Aorta (tissue), 1 donor: ENCODE data around the genes ZNF260, ZNF382, ZNF567, ZNF790 and ZNF569.

DNA sequence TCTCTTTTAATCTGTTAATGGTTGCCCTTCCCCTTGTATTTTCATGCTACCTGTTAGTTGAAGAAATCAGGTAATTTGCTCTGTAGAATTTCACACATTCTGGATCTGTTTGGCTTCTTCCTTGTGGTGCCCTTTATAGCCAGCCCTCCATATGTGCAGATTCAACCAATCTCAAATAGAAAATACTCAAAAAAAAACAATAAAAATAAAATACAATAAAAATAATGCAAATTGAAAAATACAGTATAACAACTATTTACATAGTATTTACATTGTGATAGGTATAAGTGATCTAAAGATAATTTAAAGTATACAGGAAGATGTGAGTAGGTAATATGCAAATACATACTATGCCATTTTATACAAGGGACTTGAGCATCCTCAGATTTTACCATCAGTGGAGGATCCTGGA is 41.8 kb downstream of the ZFP14 start:
- PRO-cap, result no peak

DNA sequence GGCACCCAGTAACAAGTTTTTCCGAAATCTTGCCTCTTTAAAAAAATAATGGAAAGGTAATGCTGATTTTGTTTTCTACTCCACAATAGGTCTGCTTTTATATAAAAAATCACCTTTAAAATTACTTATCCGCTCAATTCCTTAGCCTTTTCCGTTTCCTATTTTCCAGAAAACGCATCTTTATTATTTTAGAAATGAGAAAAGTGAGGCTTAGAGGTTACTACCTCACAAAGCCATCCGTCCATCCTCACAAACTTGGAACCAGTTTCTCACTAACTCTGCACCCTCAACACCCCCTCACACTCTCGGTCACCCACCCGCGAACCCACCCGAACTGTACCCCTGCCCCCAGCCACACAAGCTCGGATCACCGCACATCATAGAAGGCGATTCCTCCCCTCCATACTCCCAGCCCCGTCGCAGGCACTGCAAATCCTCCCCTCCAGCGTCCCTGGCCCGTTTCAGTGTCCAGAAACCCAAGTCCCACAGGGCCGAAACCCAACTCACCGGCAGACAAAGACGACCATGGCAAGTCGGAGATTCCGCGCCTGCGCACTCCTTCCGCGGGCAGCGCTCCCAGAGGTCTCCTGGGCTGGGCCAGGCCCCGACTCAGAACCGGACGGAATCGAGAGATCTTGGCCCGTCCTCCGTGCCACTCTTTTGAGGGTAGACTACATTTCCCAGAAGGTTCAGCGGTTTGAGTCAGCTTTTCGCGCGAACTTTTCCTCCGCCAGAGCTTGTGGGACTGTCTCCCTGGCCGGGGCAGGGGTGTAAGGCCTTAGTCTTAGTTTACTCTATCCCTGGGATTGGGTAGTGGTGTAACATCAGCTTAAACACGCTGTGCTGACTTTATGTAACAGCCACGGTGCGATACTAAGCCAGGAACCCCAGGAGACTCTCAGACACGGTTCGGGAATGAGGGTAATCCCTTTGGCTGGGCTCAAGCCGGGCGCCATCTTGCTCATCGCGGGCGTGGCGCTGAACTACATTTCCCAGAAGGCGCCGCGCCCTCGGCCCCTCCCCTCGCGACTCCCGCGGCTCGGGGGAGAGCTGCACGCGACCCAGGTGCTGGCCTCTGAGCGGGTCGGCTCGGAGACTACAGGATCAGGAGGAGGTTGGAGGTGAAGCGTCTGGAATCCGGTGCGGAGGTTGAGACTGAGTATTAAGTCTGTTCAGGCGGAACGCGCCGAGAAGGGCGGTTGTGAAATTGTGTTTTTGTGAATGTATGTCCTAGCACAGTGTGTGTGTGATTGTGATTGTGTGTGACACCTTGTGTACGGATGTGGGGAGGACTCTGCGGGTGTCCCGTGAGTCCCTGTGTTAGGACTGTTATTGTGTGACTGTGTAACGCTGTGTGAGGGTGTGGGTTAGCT is at the start of gene ZNF260:
Gene ZNF260 (minus strand): TSS at position 560 of the 1,373 bp plus-strand sequence.
- PRO-cap, result bidirectional peak, plus-strand start at position 757 of the sequence, minus-strand start at position 560 of the sequence; bidirectional peak, plus-strand start at position 1,035 of the sequence, minus-strand start at position 959 of the sequence

- PRO-cap, result bidirectional peak, plus-strand start at chr19:36605319, minus-strand start at chr19:36605257
Observed at GRCh38 chr19:36604529-36605412, at the start of gene ZNF382. ZNF382 (plus strand) TSS chr19:36605313.

DNA sequence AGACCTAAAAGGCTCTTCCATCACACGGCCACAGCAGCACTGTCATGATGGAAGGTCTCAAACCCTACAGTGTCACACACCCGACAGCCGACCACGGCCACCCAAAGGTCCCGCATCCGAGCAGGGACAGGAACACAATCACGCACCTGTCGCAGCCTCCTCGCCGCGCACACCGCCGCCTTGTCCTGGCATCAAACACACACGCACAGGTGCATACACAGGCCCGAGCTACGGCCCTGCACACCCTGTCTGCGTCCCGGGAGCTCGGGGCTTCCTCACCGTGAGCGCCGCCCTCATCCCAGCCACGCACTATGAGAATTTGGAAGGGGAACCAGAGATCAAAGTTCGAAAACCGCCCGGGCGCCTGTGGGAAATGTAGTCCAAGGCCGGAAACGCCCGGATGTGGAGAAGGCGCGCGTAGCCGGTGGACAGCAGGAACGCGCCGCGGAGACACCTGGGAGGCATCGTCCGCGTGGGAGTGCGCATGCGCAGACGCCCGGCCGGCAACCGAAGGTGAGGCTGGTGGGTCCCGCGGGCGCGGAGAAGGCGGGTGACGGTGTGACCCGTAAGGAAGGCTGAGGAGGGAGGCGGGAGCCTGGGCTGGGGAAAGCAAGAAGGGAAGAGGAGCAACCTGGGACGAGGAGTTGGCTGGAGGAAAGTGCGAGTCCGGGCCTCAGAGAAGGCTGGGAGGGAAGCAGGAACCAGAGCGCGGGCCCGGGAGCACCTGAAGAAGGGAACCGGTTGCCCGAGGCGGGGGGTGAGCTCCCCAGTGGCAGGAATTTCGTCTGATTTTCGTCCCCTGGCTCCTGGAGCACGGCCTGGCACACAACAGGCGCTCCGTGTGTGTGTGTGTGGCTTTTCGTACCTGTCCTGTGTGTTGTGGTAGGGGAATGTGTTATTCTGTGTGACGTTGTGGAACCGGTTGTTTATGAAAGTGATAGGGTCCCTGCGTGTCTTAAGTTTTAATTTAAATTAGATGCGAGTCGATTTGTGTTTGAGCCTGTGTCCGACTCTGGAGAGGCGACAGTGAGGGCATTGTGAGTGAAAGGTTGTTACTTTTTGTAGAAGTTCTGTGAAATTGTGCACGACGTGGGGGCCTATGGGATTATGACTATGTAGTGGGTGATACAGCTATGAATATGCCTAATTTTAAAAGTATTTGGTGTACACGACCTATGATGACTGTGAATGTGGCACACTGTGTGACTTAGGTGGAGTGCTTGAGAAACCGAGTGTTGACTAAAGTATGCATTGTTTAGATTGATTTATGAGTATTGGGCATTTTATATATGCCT is at the start of gene ZNF567:
Gene ZNF567 (plus strand): TSS at position 491 of the 1,295 bp plus-strand sequence.
- PRO-cap, result bidirectional peak, plus-strand start at position 510 of the sequence, minus-strand start at position 311 of the sequence

DNA sequence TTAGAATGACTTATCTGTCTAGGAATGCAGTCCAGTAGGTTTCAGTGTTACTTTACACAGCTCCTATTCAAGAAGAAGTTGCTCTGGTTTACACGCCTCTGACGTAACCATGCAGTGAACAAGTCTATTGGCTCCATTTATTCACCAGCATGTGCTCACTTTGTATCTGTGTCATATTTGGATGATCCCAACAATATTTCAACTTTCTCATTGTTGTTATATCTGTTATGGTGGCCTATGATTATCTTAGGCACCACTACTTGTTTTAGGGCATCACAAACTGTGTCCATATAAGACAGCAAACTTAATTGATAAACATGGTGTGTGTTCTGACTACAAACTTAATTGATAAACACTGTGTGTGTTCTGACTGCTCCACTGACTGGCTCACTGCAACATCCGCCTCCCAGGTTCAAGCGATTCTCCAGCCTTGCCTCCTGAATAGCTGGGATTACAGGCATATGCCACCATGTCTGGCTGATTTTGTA is 26.5 kb downstream of the ZNF850 start:
- PRO-cap, result no peak

DNA sequence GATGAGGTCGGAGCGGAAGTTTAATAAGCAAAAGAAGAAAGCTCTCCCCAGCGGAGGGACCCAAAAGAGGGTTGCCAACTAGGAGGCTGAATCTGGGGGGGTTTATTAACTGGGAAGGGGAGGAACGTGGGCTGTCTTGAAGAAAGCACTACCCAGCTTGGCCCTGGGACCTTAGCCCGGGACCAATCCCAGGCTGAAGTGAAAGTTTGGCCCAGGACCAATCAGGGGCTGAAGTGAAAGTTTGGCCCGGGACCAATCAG is 1.5 kb downstream of the ZNF850 start:
- PRO-cap, result no peak

DNA sequence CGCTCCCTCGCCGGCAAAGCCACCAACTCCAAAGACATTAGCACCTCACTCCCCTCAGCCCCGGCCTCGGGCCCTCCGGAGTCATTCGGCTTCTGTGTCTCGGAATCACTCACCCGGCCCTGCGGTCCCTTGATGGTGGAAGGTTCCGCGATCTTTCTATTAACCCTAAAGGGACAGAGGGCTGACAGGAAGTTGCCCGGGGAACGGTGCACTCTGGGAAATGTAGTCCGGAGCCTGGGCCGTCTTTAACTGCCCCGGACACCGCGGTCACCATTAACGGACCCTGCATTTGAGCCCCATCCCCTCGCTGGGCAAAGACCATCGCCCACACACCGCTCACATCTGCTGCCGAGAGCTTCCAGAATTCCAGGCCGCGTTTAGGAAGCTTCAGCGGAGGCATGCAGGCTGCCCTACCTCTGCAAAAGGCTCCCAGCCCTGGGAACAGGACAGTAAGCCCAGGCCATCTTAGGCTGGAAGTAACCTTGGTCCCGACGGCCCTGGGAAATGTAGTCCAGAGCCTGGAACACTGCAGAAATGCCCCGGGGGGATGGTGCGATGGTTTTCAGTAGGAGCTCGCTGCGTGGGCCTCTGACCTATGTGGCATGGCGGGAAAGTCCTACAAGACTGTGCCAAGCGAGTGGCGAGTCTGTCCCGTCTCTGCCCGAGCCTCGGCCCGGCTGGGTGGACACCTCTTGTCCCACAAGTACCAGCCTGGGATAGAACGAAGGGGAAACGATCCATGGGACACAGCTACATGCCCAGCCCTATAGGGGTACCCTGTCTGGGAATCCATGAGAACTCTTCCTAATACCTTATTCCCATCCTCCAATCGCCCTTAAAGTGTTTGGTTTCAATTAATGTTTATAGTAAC is at the start of gene ZNF790:
Gene ZNF790 (minus strand): TSS at position 164 of the 871 bp plus-strand sequence.
- PRO-cap, result unidirectional peak, minus-strand start at position 679 of the sequence

DNA sequence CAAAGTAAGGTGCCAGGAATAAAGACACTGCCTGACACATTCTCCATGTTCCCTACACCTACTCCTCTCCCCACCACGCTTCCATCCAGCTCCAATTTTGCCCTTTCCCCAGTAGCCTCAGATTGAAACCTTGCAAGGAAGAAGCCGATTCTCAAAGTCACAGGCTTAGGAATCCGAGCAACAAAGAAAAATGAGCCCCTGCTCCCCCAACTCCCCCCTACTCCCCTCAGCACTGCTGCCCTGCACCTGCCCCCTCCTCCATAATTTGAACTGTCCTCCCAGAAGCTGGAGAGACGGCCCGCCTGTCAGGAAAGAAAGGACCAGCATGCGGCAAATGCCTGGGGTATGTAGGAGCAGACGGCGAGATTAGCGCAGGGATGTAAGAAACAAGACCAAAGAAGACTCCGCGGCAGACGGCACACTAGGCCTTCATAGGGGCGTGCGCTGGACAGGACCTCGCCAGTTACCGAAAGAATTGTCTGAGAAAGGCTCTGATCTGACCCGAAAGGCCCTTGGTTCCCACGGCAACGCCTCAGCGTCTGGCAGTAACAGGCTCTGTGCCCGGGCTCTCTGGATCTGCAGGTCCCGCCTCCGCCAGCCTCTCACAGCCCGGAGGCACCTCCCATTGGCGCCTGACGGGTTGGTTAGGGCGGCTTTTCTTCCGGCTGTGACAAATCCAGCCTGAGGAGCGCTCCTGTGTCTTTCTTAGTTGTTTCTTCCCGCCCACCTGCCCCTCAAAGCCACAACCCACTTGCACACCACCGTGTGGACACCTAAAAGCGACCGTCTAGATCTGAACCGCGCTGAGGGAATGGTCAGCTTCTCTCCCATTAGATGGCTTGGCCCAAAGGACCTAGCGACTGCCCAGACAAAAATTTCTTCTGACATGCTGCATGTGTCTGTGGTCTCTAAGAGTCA is 21.9 kb upstream of the ZNF875 start:
- PRO-cap, result no peak

- PRO-cap, result no peak
Observed at GRCh38 chr19:37362624-37363329, 8.1 kb upstream of the ZNF527 start.

- PRO-cap, result bidirectional peak, plus-strand start at chr19:37466994, minus-strand start at chr19:37466892
Observed at GRCh38 chr19:37466507-37467646, at the start of gene ZNF569. ZNF569 (minus strand) TSS chr19:37467444.

DNA sequence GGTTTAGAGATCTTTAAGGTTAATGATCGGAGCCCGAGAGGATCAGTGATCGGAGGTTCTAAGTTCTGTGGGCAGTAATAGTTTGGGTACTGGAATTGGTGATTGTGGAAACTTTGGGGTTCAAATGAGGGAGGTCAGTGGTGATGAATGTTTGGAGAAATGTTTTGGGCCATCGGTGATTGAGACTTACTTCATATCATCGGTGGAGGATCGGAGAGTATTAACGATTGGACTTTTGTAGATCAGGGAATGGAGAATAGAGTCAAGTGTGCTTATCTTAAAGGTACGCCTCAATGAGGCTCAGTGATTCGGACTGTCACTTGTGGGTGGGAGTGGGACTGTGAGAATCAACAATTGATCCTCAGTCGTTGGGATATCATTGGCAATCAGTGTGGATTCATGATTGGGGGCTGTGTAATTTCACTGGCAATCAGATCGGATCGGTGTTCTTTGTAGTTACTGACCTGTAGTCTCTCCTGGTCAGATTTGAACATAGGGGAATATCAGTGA is 678 bp downstream of the ZNF793 start:
- PRO-cap, result no peak

GRCh38 chr19:37739538-37740224 is 20.1 kb upstream of the ZNF607 start:
- PRO-cap, result no peak

DNA sequence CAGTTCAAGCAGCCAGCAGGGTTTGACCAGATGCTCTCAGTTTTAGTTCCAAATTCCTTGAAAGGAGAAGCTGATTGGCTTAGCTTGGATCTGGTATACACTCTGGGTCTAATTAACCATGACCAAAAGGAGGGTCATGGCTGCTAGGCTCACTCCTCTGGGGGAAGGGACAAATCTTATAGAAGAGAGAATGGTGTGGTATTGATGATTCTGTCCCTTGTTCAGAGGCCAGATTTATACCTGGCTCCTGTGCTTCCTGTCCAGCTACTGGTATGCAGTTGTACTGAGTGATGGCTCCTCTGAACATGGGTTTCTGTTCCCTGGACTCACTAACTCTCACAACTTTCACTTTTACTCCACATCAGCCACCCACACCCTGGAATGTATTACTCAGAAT is 41.3 kb downstream of the WDR87 start:
- PRO-cap, result no peak

DNA sequence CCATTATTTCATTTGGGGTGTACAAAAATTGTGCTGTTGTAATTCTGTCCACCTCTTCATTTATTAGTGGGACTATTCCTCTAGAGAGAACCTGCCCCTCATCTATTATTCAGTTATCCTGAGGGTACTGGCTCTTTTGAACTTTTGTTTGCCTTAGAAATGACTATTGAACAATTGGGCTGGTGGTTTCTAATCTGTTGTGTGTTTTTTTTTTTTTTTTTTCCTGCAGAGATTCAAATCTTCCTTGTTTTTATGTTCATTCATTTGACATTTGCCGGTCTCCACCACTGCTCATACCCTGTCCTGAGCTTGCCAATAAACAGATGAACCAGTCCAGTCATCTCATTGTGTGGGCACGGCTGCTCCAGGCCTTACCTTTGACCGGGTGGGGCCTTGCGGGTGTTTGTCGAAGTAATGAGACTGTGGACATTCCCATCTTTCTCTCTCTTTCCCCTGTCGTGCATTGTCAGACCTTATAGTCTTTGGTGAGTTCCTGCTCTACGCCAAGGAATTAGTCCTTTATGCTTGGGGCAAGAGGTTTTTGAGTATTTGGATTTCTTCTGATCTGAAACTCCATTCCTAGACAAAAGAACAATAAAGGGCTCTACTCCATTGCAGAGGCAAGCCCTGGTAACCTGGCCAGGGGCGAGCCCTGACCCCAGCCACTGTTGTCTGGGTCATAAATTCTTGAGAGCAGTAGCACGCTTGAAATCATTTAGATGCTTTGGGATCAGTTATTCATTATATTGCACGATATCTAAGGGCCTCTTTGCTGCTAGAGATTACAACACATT is 34.4 kb downstream of the SIPA1L3 start:
- PRO-cap, result no peak

DNA sequence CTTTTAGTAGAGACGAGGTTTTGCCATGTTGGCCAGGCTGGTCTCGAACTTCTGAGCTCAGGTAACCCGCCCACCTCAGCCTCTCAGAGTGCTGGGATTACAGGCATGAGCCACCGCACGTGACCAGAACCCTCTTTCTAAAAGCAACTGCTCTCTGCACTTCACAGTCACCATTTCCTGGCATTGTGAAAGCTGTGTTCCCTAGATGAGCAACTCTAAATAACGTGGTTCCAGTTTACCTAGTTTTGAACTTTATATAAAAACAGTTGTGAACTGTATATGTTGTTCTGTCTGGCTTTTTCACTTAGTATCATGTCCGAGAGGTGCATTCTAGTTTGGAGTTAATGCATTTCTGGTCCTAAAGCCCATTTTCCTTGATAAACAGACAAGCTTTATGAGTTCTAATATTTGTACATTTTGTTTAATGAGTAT is 153.0 kb downstream of the SIPA1L3 start:
- PRO-cap, result no peak

GRCh38 chr19:38062946-38063645 is 156.1 kb downstream of the SIPA1L3 start:
- PRO-cap, result no peak

DNA sequence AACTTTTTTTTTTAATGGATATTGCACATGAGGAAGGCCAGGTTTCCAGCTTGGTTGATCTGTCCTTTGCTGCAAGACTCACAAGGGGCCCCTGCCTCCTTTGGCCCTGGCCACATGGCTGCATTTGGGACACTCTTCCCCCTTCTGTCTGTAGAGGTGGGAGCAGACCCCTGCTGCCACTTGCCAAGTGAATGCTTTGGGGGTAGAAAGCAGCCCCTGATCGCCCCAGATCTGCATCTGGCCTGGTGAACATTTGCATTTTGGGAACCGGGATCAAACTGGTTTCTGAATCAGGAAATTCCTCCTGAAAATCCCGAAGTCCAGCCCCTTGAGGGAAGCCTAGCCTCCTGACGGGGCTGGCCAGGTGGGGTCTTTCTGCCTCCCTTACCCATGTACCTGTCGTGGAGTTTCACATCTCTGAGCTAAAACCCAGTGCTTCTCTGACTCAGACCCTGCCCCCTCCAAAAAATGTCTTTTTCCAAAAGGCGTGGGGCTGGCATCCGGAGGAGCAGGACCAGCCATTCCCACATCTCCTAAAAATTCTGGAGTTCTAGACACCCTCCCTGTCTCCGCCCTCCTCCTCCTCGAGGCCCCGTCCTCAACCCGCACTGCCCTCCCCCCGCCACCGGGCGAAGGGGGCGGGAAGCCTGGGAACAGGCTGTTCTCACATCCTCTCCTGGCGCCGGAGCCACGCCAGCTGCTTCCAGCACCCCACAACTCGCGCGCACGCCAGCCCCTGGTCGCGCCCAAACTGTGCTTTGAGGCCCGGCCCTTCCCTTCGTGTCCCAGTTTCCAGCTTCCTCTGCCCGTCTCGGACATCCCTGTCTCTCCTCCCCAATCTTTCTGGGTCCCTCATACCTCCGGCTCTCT is 14.7 kb downstream of the DPF1 start:
- PRO-cap, result no peak

- PRO-cap, result unidirectional peak, plus-strand start at chr19:38210859
Observed at GRCh38 chr19:38209994-38210951, 13.7 kb downstream of the DPF1 start.

DNA sequence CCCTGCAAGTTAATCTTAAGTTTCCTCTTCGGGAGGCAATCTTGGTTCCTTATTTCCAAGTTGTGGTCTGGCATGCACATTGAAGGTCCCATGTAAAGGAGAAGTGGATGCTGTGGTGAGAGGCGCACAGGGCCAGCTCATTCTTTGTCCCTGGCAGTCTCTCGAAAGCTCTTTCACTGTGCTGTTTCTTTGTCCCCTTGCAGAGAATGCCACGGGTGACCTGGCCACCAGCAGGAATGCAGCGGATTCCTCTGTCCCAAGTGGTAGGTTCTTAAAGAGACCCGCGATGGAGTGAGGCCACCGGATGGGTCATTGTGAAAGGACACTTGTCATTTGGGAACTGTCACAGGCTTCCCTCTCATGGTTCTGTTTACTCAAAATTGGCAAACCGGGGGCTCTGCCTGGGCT is 16.4 kb upstream of the C19orf33 start:
- PRO-cap, result no peak

GRCh38 chr19:38290407-38291354 is 13.4 kb upstream of the C19orf33 start:
- PRO-cap, result no peak